Omental fat pad (tissue), 4 donors: ENCODE data around the genes WDR72, DNAAF4 and CGNL1.

DNA sequence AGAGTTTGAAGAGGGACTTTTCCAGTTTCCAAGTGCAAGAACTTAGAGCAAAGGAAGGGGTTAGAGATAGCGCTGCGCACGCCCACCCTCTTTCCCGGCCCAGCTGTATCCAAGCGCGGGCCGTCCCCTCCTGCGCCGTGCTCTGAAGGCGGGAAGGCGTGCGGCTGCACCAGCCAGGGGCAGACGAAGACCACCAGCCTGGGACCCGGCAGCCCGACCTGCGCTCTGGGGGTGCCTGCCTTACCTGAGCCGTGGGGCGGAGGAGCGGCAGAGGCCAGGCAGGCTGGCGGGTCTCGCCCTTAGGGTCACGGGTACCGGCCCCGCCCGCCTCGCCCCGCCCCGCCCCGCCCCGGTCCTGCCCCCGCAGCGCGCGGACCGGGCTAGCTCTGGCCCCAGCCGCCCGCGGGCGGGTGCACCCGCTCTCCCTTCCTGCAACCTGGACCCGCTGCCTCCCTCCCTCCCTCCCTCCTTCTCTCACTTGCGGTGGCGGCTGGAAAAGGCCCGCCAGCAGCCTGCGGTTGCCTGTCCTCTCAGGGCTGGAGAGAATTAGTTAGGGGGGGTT, at the start of gene WDR72:
Gene WDR72, minus strand, starts transcription at position 275 of the 562 bp plus-strand sequence.
- PRO-cap: no peak
- RAMPAGE, long total RNA, 4 experiments: no peak in any of the 4 experiments

- PRO-cap: no peak
- RAMPAGE, long total RNA, 4 experiments: no peak in any of the 4 experiments
These were observed 1.4 kb upstream of the UNC13C start for GRCh38 chr15:53976773-53977217.

DNA sequence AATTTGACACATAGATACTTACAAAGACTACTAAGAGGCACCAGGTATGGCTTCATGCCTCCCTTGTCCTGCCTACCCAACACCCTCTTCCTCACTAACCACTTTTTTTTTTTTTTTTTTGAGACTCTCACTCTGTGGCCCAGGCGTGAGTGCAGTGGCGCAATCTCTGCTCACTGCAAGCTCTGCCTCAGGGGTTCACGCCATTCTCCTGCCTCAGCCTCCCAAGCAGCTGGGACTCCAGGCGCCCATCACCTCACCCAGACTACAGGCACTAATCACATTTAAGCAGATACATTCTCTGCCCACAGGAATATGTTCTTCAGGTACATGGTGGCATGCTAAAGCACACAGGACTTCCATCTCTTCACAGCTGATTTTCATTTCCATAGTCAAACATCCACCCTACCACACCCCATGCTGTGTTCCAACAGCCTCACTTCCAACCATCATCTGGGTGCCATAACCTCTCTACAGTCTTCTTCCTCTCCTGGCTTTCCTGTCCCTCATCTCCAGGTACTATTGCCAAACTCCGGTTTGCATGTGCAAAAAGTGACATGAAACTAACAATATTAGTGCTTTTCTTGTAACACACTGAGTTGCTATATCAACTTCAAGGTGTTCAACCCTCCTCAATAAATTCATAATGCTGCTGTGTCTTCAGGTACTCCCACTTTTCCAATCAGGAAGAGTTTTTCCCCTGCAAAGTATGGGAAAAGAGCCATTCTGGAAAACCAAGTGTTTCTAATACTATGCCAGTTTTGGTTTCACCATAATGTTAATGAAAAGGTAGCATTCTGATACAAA, 41.6 kb downstream of the RAB27A start:
- PRO-cap: no peak
- RAMPAGE, long total RNA, 4 experiments: no peak in any of the 4 experiments

DNA sequence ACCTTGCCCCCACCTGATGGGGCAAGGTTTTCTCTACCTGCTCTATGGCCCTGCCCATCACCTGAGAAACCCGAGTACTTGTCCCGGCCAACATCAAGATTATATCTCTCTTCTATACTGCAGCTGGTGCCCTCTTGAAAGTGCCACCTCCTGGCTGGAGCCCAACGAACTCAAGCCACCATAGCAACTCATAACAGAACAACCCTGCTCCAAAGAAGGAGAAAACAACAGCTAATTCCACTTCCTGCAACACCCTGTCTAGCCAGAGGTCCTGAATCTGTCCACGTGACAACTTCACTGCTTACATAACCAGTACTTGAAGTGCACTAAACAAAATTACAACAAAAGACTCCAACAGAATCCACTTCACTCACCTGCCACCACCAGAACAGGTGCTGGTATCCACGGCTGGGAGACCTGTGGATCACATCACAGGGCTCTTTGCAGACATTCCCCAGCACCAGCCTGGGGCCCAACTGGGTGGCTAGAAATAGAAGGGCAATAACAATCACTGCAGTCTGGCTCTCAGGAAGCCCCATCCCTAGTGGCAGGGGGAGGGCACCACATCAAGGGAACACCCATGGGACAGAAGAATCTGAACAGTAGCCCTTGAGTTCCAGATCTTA, 49.3 kb downstream of the PIERCE2 start:
- PRO-cap: no peak
- RAMPAGE, long total RNA, 4 experiments: no peak in any of the 4 experiments

- PRO-cap: no peak
- RAMPAGE, long total RNA, 4 experiments: no peak in any of the 4 experiments
These were observed at the start of gene DNAAF4 for GRCh38 chr15:55508171-55508394. Gene DNAAF4, minus strand, starts transcription at chr15:55508234.

- PRO-cap: no peak
- RAMPAGE, long total RNA, 4 experiments: no peak in any of the 4 experiments
These were observed 566 bp downstream of the PYGO1 start for GRCh38 chr15:55587507-55588051.

GRCh38 chr15:55741305-55742015, 1.5 kb downstream of the PRTG start:
- PRO-cap: no peak
- RAMPAGE, long total RNA, 4 experiments: no peak in any of the 4 experiments

DNA sequence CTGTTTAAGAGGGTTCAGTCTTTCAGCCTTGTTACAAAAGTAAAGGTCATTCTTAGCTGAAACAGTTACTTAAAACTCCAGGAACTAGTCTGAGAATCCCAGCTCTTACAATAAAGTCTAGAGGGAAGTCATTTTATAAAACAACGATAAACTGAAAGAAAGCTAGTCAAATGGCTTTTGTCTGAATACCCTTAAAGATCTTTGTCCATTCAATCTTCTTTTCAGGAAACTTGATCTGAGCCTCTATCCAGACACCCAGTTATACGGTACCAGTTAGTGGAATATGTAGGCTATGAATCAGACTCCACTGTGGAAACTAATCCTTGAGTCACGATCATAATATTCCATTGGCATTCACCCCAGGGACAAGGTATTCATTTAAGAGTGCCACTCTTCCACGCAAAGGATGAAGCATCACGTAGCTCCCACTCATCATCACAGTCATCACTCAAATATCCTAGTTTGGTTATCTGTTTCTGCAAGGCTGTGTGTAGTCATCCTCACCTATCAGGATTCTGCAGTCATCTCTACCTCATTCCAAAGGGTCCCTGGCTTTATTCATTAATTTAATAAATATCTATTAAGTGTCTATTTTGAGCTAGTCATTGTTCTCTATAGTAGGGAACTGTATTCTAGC, 85.7 kb downstream of the NEDD4 start:
- PRO-cap: no peak
- RAMPAGE, long total RNA, 4 experiments: no peak in any of the 4 experiments

GRCh38 chr15:55910565-55911104, 82.8 kb downstream of the NEDD4 start:
- PRO-cap: no peak
- RAMPAGE, long total RNA, 4 experiments: no peak in any of the 4 experiments

DNA sequence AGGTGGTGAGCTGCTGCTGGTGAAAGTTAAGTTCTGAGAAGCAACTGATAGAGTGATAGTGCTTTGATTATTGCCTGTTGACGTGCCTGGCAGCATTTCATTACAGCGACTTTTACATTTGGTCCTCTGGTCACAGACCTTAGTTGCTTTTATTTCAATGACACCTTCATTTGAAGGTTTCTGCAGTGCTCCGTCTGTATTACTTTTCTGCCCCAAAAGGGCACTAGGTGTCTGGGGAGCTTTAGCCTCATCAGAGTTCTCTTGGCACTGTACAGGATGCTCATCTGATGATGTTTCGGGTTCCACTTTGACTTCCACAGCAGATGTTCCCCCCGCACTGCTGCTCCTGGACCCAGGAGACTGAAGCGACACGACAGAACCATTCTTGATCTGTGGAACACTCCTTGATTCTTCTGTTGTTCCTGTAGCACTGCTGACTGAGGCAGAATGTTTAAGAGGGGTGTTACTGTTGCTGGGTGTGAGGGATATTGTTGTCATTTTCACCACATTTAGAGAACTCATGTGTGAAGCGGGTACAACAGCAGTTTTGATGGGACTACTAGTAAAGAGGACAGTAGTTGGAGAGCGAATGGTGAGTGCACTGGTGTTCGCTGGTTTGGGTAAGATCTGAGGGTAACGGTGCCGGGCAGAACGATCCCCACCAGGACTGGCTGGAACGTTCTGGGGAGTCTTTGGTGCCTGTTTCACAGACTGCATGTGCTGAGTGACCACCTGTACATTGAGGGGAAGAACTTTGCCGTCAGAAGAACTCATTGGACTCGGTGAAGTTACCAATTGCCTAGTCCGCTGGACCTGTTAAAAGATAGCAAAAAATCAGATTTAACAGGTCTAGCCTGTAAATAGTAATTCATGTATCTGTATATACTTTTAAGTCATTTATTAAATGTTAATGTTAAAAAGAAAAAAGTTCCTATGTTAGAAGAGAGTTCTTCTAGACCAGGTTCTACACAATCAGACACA, 102.7 kb upstream of the NEDD4 start:
- PRO-cap: no peak
- RAMPAGE, long total RNA, 4 experiments: no peak in any of the 4 experiments

GRCh38 chr15:56223181-56223918, 20.3 kb downstream of the RFX7 start:
- PRO-cap: no peak
- RAMPAGE, long total RNA, 4 experiments: no peak in any of the 4 experiments

DNA sequence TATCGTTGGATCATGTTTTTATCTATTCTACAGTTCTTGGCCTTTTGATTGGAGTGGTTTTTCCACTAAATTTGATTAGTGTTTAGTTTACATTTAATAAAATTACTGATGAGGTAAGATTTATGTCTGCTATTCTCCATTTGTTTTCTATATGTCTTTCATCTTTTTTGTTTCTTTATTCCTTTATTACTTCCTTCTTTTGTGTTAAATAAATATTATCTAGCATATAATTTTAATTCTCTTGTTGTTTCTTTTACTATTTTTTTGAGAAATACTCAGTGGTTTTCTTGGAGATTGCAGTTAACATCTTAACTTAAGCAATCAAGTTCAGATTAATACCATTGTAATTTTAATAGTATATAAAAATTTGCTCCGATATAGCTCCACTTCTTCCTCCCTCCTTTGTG, 46.8 kb upstream of the TEX9 start:
- PRO-cap: no peak
- RAMPAGE, long total RNA, 4 experiments: no peak in any of the 4 experiments

- PRO-cap: no peak
- RAMPAGE, long total RNA, 4 experiments: no peak in any of the 4 experiments
These were observed 78.8 kb upstream of the ZNF280D start for GRCh38 chr15:56812073-56812571.

DNA sequence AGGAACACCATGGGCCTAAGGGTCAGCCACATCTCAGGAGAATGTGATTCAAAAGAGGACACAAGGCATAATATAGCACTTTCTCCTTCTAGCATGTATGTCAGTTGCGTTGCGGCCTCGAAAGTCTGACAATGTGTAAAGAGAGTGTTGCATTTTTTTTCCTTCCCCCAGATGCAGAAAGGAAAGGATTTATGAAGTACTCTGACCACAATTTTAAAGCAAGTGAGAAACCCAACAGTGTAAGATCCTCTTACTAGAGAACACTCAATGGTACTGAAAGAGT, 31.9 kb upstream of the TCF12 start:
- PRO-cap: no peak
- RAMPAGE, long total RNA, 4 experiments: no peak in any of the 4 experiments

DNA sequence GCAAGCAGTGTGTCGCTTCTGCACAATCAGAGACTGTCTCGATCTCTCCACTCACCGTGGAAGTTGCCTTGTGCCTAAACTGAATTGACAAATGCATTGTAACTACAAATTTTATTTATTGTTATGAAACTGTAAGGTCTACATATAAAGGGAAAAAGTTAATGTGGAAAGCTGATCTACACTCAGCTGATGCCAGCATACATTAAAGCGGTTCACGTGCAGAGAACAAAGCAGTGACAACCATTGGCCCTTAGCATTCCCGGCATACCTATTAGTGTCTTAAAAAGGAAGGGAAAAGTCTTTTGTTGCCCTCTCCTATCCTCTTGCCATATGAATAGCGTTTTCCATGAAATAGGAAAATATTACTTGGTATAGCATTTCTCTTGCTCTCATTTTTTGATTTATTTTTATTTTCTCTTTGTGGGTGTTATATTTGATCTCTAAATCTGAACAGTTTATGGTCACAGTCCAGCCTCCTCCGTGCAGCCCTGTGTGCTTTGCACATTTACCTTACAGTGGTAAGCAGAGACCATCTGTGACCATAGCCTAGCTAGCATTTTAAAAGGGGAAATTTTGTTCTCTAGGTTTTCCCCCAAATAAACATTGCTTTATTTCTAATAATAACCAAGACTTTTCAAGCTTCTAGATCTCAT, 89.8 kb upstream of the CGNL1 start:
- PRO-cap: no peak
- RAMPAGE, long total RNA, 4 experiments: no peak in any of the 4 experiments

GRCh38 chr15:57352502-57352920, 23.8 kb upstream of the CGNL1 start:
- PRO-cap: no peak
- RAMPAGE, long total RNA, 4 experiments: no peak in any of the 4 experiments

DNA sequence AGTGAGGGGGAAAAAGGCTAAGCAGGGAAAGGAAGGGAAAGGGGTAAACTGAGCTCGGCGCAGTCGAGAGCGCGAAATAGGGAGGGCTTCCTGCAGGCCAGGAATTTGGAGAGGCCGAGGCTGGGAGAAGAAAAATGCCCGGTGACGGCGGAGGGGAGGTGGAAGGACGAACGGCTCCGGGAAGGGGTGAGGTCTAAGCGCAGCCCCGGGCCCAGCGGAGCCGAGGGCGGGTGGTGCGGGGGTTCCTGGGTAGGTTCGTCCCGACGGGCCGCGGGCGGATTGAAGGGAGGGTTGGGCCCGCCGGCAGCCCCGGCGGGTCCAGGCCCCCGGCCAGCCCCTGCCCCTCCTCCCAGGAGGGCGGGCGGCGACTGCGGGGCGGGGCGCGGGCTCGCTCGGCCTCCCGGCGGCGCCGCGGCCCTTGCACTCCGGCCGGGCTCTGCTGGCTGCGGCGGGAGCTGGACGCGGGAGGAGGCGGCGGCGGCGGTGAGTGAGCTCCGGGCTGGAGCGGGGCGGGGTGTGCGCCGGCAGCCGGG, at the start of gene CGNL1:
Gene CGNL1, plus strand, starts transcription at position 421 of the 533 bp plus-strand sequence.
- PRO-cap: unidirectional peak, plus-strand start at position 423 of the sequence
- RAMPAGE, long total RNA, 4 experiments: start-site peak on the plus strand in 2 of 4 experiments, centred at positions 422 to 426 of the sequence, 89 to 314 reads per replicate

GRCh38 chr15:57411859-57412412, 35.6 kb downstream of the CGNL1 start:
- PRO-cap: no peak
- RAMPAGE, long total RNA, 4 experiments: no peak in any of the 4 experiments

- PRO-cap: no peak
- RAMPAGE, long total RNA, 4 experiments: no peak in any of the 4 experiments
These were observed 75.0 kb downstream of the CGNL1 start for GRCh38 chr15:57451295-57451742.

DNA sequence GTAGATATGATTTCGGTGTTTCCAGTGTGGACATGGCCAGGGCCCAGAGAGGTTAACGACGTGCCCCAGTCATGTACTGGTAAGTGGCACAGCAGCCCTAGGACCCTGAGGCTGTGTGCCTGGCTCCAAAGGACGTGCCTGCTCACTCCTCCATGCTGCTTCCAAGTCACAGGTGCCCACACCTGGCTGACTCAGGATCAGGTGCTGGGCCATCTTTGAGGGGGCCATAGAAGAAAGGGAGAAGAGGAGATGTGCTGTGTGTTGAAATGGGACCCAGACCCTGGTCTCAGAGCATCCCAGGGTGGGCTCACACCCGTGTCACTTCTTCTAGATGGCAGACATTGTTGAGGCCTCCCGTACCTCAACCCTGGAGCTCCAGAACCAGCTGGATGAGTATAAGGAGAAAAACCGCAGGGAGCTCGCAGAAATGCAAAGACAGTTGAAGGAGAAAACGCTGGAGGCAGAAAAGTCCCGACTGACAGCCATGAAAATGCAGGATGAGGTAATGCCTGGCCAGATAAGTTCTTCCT, 67.4 kb upstream of the MYZAP start:
- PRO-cap: no peak
- RAMPAGE, long total RNA, 4 experiments: no peak in any of the 4 experiments